Anterior vena cava (tissue), 1 donor: ENCODE measurements around a stretch of chr1.

DNA sequence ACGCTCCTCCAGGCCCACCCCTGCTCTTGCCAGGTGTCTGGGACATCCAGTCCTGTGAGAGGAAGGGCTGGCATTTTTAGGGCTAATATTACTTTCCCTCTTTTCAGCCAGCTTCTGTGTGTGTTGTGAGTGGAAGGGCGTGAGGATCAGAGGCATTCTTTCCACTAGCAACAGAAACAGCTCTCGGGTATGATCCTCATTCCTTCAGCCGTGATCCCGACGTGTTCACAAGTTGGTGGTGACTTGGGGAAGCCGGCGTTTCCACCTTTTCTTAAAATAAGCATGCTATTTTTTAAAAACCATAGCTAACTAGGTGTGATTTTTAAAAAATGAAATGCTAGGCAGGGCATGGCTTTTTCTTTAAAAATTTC lies 834 bp upstream of the GPR157 start:
- PRO-cap = bidirectional peak, plus-strand start at position 119 of the sequence, minus-strand start outside the sequence

- PRO-cap = bidirectional peak, plus-strand start at chr1:9182436, minus-strand start at chr1:9182365
Measured at GRCh38 chr1:9181819-9182701, 52.5 kb upstream of the H6PD start.

DNA sequence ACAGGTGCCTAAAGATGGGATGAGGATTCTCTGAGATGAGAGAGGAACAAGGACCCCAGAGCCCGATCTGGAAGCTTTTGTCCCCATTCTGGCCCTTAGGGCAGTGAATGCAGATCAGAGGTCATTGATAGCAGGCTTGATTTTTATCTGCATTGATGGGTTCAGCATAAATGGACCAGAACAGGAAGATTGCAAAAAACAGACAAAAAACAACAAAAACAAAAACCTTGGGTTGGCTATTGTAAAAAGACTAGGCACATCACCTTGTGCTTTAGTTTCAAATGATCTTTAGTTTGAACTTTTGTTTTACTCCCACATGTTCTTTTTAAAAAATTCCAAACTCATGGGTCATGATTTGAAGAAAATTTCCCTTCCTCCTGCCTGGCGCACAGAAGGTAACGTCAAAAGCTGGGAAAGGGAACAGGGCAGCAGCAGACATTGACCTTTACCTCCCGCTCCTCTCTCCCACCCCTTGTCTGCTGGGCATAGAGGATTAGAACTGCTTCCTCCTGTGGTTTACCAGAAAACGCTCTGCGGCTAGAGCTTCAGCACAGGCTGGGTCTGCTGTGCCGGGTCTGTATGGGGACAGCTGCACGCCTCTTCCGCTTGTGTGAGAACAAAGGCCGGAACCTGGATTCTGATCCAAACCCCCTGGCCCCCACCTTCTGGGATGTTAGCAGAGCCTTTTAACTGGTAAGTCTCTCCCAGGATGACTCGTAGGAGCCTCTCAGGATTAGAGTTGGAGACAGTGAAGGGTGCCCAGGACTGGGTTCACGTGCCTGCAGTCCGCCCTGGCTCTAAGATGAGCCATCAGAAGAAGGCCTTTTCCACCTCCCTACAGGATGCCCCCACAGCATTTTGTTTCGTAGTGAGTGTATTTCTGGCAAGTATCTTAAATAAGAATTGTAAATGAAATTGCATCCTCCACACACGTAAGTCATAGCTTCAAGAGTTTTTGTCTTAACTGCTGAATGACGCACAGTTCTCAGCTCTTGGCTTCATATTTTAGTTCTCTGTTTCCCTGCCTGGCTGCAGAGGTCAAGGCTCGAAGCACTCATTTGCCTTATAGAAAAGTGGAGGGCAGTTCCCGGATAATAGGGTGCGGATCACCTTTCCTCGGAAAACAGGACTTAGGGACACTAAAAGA lies 5.1 kb downstream of the H6PD start:
- PRO-cap = unidirectional peak, plus-strand start at position 404 of the sequence; unidirectional peak, plus-strand start at position 548 of the sequence

DNA sequence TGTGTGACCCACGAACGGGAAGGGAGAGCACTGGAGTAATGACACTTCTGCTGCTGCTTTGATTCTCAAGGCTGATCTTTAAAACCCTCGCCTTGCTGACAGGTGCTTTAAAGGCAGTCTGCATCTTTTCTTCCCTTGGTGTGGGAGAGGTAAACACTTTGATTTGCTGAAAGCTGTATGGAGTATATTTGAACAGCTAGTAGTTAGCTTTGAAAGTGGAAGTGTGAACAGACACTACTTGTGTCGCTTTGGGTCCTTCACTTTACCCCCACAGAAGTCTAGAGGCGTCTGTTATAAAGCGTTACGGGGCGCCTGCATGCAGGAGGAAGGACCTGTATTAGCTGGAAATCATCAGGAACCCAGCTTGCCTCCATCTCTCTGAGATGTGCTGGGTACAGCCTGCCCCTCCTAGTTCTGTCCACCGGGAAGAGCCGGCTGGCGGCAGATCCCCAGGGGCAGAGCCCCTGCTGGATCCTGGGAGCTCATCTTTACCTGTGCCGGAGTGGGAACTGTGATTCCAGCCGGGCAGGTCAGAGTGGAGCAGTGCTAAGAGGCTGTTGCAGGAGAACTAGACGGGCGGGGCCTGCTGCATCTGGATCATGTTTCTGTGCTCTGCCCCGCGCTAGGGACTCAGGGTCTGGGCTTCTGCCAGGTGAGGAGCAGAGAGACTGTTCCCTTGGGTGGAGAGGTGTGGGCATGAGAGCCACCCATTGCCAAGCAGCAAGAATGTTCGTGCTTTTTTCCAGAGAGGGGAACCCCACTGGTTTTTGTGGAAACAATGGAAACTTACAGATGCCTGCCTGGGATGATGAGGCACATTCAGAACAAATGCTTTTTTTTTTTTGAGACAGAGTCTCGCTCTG lies 22.3 kb upstream of the SPSB1 start:
- PRO-cap = no peak

- PRO-cap = no peak
Measured at GRCh38 chr1:9310854-9311672, 18.4 kb downstream of the SPSB1 start.

- PRO-cap = no peak
Measured at GRCh38 chr1:9398037-9398407, 105.3 kb downstream of the SPSB1 start.

DNA sequence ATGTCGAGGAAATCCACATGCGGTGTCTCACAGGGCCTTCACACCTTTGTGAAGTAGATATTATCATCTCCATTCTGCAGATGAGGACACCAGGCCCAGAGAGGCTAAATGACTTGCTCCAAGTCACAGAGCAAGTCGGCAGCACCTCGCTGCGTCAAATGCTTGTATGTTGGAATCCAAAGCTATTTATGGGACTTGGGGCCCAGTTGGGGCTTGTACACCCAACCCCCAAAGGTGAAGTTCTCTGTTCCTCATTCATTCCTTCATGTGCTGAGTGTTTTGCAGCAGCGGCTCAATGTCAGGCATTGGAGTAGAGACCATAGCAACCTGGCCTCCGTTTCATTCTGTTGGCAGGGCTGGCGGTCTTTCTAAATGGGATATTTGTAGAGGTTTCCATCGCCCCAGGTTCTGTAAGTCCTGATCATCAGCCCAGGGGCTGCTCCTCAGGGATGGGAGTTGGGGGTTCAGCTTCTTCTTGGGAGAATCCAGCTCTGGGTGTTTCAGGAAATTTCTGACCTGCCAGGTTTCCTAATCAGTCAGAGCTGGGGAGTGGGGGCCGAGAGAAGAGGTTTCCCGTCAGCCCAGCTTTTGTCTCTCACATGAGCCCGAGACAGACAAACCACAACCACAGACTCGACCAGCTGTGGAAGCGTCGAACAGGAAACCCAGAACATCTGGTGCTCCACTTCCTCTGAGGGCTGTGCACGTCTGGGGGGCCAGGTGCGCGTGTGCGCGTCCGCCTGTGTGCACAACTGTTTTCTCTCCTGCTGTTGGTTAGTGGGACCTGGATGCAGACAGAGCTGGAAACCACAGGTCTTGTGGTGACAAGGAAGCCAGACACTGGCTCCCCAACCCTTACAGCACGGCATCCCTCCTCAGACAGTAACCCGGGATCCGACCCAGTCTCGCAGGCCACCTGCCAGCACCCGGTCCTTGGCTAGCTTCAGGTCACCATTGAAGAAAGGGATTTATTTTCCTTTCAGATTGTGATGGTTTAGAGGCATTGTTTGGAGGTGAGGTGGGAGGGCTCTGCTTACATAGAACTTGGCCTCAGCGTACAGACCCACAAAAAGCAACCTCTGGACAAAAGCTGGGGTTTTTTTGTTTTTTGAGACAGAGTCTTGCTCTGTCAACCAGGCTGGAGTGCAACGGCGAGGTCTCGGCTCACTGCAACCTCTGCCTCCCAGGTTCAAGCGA lies 113.0 kb upstream of the SLC25A33 start:
- PRO-cap = no peak

GRCh38 chr1:9438368-9439146 lies 100.7 kb upstream of the SLC25A33 start:
- PRO-cap = no peak

- PRO-cap = no peak
Measured at GRCh38 chr1:9465412-9466123, 73.7 kb upstream of the SLC25A33 start.

- PRO-cap = no peak
Measured at GRCh38 chr1:9466720-9467724, 72.2 kb upstream of the SLC25A33 start.

DNA sequence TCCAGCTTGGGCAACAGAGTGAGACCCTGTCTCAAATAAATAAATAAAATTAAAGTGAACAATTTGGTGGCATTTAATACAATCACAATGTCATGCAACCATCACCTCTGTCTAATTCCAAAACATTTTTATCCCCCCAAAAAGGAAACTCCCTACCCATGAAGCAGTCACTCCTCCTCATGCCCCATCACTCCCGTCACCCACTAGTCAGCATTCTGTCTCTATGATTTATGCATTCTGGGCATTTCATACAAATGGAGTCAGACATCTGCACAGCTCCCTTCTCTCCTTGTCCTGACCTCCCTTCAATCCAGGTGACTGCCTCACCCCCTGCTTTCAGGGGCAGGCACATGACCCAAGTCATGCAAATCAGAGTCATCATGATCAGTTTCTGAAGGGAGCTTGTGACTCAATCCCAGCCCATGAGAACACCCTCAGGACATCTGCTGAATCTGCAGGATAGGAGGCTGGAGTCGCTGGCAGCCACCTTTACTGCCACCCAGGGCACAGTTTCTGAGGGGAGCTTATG lies 62.6 kb upstream of the SLC25A33 start:
- PRO-cap = no peak

- PRO-cap = no peak
Measured at GRCh38 chr1:9653988-9654880, 2.7 kb downstream of the PIK3CD start.

DNA sequence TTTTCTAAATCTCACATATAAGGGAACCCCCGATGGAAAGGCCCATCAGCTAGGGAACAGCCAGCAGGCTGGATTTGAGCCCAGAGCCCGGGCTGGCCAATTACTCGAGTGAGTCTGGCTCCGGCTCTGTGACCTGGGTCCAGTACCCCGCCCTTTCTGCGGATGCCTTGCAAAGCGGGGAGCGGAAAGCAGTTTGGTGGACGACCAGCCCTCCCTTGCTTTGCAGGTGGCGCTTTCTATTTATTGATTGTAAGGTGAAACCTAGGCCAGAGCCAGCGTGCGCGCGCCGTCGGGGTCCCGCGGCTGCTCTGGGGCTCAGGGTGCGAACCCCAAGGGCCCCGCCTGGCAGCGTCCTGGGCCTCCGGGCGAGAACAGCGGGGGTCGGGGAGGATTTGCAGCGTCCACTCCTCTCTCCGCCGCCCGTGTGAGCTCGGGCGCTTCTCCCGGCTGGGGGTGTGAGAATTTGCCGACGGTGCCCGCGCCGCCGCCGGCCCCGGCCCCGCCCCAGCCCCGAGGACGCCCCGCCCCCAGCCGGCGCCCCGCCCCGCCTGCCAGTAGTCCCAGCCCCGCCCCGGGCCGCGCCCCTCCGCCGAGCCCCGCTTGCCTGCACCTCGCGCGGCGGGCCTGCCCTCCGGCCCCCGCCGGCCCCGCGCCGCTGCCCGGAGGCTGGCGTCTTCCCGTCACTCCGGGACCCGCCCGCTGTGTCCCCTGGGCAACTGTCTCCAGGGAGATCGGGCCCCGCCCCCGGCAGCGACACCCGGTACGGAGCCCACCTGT lies 37.6 kb downstream of the PIK3CD start:
- PRO-cap = bidirectional peak, plus-strand start at position 592 of the sequence, minus-strand start at position 422 of the sequence

DNA sequence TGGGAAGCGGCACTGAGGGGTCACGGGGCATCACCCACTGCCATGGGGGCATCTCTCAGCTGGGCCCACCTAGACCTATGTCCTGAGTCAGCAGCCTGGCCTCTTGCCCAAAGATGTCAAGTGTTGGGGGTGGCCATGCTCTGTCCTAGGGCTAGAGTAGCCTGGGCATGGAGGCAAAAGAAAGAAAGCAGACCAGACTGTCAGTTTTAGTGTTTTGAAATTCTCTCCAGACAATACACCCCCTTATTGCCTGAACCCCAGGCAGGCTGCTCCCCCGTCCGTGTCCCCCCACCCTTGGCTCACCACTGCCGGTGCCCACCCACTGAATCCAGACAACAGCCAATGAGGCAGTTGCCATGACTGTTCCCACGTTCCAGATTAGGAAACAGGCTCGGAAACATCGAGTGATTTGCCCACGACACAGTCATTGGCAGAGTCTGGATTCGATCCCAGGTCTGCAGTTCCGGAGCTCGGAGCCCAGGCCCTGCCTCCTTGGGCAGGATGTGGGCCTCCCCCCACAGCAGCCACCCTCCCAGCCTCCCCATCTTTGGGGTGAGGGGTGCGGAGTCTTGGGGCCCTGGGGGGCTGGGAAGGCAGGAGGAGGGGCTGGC lies 20.2 kb upstream of the CLSTN1 start:
- PRO-cap = no peak

DNA sequence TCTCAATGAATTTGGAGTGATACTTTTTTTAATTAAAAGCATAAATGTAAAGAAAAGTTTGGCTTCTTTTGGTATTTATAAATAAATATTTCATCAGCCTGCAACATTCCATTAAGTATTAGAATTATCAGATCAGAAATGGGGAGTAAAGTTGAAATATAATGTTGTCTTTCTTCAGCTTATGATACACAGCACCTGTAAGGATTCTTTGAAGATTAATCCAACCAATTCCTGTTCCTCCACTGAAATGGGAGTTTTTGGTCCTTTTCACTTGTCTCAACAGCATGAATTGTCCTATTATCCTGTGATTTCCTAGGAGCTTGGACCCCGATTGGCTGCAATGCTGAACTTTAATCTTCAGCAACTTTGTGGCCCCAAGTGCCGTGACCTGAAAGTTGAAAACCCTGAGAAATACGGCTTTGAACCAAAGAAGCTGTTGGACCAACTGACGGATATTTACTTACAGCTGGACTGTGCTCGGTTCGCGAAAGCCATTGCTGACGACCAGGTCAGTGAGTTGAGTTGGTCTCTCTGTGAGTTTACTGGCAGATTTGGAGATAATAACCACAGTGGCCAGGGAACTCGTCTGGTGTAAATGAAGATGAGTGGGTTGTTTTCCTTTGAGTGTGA lies 39.4 kb upstream of the KIF1B start:
- PRO-cap = no peak

- PRO-cap = no peak
Measured at GRCh38 chr1:10280500-10280805, 70.1 kb downstream of the KIF1B start.

GRCh38 chr1:10540487-10540913 lies 65.8 kb downstream of the PEX14 start:
- PRO-cap = no peak

DNA sequence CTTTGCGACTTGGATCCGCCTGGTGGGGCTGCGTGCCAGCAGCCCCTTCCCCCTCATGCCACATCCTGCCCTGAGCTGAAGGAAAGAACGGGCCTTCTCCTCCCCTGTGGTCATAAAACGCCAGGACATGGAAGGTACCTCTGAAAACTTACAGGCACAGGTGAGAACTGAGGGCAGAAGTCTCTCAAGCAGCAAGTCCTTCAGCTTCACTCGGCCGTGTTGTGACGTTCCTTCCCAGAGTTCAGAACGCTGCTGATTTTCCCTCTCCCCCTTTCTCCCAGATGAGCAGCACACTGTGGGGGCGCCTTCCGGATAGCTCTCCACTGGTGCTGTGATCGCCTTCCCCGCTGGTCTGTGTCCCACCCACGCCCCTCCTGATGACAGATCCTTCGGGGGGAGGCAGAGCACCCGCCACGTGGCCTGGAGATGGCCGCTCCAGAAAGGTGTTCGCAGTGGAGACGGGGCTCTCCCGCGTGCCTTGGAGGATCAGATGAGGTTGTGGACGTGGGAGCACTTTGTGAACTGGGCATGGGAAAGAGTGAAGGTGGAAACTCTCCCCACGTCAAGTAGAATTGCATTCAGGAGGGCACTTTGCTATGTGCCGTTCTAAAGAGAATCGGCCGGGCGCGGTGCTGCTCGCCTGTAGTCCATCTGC lies 141.6 kb downstream of the PEX14 start:
- PRO-cap = no peak

DNA sequence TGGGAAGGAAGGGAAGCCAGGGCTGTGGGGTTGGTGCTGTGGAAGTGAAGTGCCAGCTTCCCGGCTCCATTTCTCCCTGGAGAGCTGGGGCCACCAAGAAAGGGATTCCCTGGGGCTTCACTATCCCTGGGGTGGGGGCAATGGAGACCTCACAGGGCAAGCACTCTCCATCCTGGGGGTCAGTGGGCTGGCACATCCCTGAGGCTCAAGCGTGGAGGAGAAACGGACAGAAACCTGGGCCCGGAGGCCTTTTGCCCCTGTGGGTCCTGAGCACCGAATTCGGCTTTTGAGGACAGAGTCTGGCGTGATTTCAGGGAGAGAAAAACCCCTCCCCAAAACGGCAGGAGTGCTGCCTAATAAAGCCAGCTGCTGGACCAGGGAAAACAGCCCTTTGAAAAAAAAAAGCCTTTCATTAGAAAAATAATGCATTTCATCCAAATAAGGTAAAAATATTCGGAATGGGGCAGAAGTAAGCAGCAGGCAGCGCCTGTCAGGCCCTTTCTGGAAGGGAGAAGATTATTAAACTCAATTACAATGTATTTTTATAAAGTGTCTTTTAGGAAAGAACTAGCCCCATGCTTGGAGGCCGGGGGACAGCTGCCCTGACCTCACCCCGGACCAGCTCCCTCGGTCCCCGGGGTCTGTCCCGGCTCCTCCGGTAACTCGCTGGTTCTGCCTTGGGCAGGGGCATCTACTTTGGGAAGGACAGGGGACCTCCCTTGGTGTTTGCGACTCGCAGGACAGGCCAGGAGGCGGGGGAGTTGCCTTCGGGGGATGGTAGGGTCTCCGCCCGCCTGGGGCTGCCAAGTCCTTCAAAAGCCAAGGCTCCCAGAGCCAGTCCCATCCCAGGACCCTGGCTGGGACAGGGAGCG lies 157.6 kb downstream of the PEX14 start:
- PRO-cap = bidirectional peak, plus-strand start at position 456 of the sequence, minus-strand start at position 281 of the sequence

DNA sequence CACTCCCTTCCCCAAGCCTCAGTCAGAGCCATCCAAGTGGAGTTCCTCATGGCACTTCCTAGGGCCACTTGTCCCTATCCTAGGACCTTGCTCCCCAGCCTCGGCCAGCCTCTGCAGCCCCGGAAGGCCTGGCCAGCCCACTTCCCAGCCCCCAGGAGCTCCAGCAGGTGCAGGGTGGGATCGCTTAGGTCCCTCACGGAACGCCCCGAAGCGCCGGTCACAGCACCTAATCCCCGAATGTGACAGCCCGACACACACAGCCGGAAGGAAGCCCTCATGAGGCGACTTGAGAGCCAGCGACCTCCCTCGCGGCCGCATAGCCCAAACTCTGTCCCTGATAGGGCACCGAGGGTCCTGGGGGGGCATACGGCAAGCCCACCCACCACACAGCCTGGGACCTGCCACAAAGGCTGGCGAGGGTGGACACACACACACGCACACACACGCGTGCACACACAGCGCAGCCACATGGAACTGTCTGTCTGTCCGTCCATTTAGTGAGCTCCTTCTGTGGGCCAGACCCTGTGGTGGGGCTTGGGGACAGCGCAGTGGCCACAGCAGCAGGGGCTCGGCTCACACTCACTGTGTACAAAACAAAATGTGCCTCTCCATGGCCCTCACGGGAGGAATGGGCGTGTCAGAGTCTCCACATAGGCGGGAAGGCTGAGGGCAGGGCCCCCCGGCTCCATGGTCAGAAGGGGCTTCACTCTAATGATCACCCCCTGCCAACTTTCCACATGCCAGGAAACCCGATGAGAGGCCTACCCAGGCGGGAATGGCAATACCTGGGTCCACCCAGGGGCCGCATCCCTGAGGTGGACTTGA lies 129.9 kb downstream of the CASZ1 start:
- PRO-cap = no peak